SK-N-SH (cell line): Measurements from ENCODE around the gene CRYBA2.

DNA sequence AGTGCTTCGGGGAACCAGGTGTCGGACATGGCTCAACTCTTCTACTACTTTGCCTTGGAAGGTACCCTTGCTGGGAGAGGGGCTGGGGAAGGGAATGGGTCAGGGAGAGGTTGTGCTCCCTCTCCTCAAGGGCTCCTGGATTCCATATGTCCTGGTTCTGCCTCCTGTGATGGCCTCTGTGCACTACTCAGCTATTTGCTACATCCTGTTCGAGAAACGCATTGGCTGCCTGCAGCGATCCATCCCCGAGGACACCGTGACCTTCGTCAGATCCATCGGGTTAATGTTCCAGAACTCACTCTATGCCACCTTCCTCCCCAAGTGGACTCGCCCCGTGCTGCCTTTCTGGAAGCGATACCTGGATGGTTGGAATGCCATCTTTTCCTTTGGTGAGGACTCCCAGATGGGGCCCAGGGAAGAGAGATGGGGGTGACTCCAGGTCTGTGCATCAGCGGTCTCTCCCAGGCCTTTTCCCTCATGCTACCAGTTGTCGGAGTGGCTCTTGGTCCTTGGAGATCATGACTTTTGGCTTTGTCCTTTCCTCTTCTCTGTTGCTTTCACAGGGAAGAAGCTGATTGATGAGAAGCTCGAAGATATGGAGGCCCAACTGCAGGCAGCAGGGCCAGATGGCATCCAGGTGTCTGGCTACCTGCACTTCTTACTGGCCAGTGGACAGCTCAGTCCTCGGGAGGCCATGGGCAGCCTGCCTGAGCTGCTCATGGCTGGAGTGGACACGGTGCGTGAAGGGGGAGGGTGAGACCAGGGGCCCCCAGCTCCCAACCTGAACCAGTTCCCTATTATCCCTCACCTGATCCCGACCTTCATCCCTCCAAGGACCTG lies 30.6 kb downstream of the CYP27A1 start:
- RRBS = no CpG with 5 or more reads among the region's 19 CpGs
CAGE:
- cytosol, long polyA plus RNA = no peak
- long polyA plus RNA = no peak
- nucleus, long polyA plus RNA = no peak

- RRBS = no CpG with 5 or more reads among the region's 2 CpGs
CAGE:
- cytosol, long polyA plus RNA = no peak
- long polyA plus RNA = no peak
- nucleus, long polyA plus RNA = no peak
Observed at GRCh38 chr2:218894940-218895290, 14.3 kb downstream of the WNT10A start.

GRCh38 chr2:218895910-218896817 lies 15.5 kb downstream of the WNT10A start:
- RRBS = no CpG with 5 or more reads among the region's 20 CpGs
CAGE:
- cytosol, long polyA plus RNA = no peak
- long polyA plus RNA = no peak
- nucleus, long polyA plus RNA = no peak

DNA sequence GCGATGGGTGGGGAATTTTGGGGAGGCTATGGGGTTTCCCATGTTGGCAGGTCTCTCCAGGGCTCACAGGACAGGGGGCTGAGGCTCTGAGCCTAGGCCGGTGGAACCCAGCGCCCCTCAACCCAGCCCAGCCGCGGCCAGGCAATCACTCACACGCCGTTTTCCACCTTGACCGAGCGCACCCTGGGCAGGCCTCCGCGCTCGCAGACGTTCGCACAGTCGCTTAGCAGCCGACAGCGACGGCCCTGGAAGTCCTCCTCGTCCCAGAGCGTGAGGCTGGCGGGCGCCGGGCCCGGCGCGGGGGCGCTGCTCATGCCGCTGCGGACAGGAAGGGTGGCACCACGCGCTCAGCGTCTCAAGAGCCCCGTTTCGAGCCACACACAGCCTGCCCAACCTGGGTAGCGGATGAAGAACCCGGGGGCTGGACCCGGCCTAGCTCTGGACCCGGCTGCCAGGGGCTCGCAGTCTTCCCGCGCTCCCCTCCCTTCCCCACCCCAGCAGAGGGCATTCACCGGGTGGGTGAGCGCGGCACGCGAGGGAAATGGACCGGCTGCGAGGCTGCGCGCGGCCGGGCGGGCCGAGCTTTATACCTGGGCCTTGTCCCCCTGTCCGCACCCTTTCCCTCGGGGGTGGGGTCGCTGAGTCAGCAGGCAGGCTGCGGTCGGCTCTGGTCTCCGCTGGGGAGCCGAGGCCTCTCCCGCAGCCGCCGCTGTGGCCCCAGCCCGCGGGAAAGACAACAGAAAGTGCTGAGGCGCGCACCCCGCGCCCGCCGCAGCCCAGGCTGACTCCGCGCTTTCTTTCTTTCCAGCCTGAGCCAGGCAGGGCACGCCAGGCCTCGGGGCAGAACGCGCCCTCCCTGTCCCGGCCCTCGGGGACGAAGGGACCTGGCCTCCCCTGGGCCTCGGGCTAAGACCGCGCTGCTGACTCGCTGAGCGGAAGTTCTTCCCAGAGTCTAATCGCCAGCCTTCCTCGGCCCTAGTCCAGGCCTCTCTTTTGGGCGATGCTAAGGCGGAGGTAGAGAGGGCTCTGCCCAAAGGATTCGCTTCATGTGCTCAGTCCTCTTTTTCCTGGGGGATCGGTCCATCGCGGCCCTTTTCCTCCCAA lies at the start of gene CRYBA2:
CRYBA2 (minus strand) TSS at position 560 of the 1,104 bp plus-strand sequence.
- RRBS = 90% methylated on average over 5 of the region's 94 CpGs
CAGE:
- cytosol, long polyA plus RNA = no peak
- long polyA plus RNA = no peak
- nucleus, long polyA plus RNA = no peak

- RRBS = 5% methylated on average over 17 of the region's 94 CpGs
CAGE:
- cytosol, long polyA plus RNA = no peak
- long polyA plus RNA = no peak
- nucleus, long polyA plus RNA = no peak
Observed at GRCh38 chr2:219002384-219003581, 9.6 kb upstream of the CRYBA2 start.

DNA sequence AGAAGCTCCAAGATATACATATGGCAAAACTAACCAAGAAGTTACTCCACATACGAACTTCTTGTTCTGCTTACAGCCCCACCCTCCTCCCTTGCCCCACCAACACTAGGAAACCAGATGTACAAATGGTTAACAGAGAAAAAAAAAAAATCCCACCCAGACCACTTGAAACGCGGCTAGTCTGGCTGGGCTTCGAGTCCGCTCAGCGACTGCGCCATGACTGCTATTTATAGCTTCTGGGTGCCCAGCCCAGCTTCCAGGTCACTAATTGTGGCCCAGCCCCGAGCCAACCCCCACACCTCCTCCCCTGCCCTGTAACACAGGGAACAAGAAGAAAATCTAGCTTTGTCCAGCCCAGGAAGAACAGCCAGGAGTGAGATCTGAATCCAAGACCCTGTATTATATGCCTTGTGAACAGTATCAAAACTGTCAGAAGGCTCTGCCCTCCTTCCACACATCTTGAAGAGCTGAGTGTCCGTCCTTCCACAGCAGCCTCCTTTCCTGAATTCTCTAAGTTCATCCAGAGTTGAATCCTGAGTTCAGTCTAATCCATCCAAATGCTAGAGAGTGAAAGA lies 47.2 kb upstream of the IHH start:
- RRBS = no CpG with 5 or more reads among the region's 9 CpGs
CAGE:
- cytosol, long polyA plus RNA = no peak
- long polyA plus RNA = no peak
- nucleus, long polyA plus RNA = no peak

GRCh38 chr2:219174667-219175157 lies 2.0 kb downstream of the CNPPD1 start:
- RRBS = no CpG with 5 or more reads among the region's 8 CpGs
CAGE:
- cytosol, long polyA plus RNA = no peak
- long polyA plus RNA = no peak
- nucleus, long polyA plus RNA = no peak

DNA sequence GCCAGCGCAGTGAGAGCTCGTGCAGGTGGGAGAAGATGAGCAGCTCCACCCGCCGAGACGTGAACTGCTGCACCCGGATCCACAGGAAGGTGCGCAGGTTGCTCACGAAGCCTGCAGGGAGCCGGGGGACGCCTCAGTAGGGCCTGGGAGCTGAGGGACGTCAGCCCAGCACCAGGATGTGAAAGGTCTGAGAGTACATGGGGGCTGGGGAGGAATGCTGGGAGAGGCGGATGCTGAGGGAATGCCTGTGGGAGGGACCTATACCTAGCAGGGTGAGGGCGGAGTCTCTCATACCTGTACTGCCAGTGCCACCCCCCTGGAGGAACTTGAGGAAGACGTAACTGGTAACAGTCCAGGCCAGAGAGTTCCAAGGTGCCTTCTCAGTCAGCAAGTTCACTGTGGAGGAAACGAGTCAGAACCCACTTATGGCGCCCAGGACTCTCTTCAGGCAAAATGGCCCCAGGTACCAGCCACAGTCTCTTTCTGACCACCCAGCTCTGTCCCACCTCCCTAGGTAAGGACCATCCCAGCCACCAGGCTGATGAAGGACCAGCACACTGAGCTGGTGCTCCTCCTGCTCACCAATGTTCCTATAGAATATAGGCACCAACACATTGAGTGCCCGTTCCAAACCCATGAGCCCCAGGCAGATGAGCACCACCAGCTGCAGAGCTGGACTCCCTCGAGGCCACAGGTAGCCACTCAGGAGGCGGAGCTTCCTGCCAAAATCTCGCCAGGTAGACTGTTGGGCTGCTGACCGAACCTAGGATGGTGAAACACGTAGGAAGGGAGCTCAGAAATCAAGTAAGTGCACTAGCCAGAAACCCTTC lies 2.5 kb downstream of the ABCB6 start:
- RRBS = 97% methylated on average over 4 of the region's 22 CpGs
CAGE:
- cytosol, long polyA plus RNA = no peak
- long polyA plus RNA = no peak
- nucleus, long polyA plus RNA = no peak

GRCh38 chr2:219408552-219409131 lies 9.5 kb upstream of the DES start:
- RRBS = no CpG with 5 or more reads among the region's 9 CpGs
CAGE:
- cytosol, long polyA plus RNA = no peak
- long polyA plus RNA = no peak
- nucleus, long polyA plus RNA = no peak

- RRBS = 92% methylated on average over 30 of the region's 53 CpGs
CAGE:
- cytosol, long polyA plus RNA = no peak
- long polyA plus RNA = no peak
- nucleus, long polyA plus RNA = no peak
Observed at GRCh38 chr2:219435012-219435627, 477 bp downstream of the SPEG start.

GRCh38 chr2:219439486-219440089 lies 4.9 kb downstream of the SPEG start:
- RRBS = no CpG with 5 or more reads among the region's 8 CpGs
CAGE:
- cytosol, long polyA plus RNA = no peak
- long polyA plus RNA = no peak
- nucleus, long polyA plus RNA = no peak

DNA sequence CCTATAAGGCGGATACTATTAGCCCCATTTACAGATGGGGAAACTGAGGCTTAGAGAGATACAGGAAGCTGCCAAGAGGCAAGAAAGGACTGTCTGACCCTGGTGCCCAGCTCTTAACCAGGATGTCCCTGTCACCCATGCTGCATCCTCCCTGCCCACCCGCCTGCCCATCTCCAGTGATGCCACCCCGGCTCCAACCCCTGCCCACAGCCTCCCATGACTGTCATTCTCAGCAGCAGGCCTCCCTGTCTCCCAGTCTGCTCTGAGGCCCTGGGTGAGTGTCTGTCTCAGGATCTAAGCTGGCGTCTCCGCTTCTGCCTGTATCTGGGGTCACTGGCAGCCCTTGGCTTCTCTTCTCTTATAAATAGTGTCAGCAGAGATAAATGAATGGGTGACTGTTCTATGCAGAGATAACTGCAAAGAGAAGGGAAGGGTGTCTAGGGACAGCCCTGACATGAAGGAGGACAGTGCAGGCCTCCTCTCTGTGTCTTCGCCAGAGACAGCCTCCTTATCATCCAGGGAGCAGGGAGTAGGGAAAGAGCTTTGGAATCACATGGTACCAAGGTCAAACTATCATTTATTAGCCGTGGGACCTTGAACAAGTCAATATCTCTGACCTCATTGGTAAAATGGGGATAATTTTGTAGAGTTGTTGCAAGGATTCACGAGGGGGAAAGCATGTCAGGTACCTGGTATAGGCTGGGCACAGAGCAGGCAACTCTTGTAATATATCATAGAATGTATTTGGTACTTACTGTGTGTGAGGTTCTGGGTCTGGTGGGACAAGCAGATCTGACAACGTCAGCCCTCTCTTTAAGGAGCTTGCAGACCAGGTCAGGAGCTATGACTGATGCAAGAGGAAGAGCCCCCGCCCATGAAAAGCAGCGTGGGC lies 25.5 kb upstream of the SPEGNB start:
- RRBS = no CpG with 5 or more reads among the region's 11 CpGs
CAGE:
- cytosol, long polyA plus RNA = no peak
- long polyA plus RNA = no peak
- nucleus, long polyA plus RNA = no peak

GRCh38 chr2:219484549-219485405 lies 11.2 kb upstream of the SPEGNB start:
- RRBS = 83% methylated on average over 11 of the region's 76 CpGs
CAGE:
- cytosol, long polyA plus RNA = no peak
- long polyA plus RNA = no peak
- nucleus, long polyA plus RNA = no peak

- RRBS = 79% methylated on average over 18 of the region's 53 CpGs
CAGE:
- cytosol, long polyA plus RNA = no peak
- long polyA plus RNA = no peak
- nucleus, long polyA plus RNA = no peak
Observed at GRCh38 chr2:219522730-219523426, 8.6 kb downstream of the ASIC4 start.

DNA sequence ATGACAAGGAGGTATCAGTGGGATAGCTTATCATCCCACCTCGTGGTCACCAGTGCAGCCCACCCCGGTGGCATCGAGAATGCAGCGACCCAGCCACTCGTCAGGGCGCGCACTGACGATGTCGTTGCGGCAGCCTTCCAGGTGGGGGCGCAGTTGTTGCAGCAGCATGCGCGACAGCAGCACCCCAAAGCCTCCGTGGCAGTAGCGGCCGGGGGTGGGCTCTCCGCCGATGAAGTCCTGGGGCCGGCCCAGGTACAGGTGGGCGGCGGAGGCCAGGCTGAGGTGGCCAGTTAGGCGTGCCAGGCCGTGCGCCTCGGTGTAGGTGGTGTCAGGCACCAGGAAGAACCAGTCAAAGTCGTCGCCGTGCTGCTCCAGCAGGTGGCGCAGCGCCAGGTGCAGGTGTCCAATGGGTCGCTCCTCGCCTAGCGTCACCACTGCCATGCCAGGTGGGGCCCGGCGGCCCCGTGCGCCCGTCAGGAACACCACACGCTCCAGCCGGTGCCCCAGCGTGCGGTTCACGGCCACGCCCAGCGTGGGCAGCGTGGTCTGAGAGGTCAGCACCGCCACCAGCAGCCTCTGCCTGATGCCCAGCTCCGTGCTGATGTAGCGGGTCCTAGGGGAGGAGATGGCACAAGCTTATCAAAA lies 1.9 kb downstream of the CHPF start:
- RRBS = 3% methylated on average over 7 of the region's 49 CpGs
CAGE:
- cytosol, long polyA plus RNA = no peak
- long polyA plus RNA = no peak
- nucleus, long polyA plus RNA = no peak

GRCh38 chr2:219566703-219567214 lies 4.6 kb downstream of the OBSL1 start:
- RRBS = no CpG with 5 or more reads among the region's 16 CpGs
CAGE:
- cytosol, long polyA plus RNA = no peak
- long polyA plus RNA = no peak
- nucleus, long polyA plus RNA = no peak

DNA sequence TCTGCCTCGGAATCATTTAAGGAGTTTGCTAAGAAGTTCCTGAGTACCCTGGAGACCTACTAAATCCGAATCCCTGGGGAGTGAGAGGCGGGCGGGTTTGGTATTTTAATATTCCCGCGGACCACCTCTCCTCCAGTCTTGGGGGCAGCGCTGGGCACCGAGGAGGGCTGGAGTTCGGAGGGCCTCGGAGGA lies 1.5 kb downstream of the OBSL1 start:
- RRBS = no CpG with 5 or more reads among the region's 10 CpGs
CAGE:
- cytosol, long polyA plus RNA = no peak
- long polyA plus RNA = no peak
- nucleus, long polyA plus RNA = no peak

GRCh38 chr2:219576414-219577555 lies 4.7 kb downstream of the INHA start:
- RRBS = no CpG with 5 or more reads among the region's 18 CpGs
CAGE:
- cytosol, long polyA plus RNA = no peak
- long polyA plus RNA = no peak
- nucleus, long polyA plus RNA = no peak

DNA sequence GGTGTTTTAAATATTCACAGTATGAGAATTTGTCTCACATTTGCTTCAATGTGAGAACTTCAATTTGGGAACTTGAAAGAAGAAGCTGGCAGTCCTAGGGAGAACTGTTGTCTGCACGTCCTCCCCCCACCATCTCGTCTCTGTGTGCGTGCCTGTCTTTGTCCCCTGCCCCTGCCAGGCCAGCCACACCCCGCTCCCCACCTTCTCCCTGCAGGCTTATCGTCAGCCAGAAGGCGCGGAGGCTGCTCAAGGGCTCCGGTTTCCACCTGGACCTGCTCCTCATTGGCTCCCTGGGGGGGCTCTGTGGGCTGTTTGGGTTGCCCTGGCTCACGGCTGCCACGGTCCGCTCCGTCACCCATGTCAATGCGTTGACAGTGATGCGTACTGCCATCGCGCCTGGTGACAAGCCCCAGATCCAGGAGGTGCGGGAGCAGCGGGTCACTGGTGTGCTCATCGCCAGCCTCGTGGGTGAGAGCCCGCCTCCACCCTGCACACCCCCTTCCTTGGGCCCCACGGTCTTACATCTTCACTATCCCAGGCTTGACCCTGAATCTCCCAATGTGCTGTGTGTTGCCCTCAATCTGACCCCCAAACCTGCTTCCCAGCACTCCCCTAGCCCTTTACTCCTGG lies 12.0 kb downstream of the SLC4A3 start:
- RRBS = no CpG with 5 or more reads among the region's 22 CpGs
CAGE:
- cytosol, long polyA plus RNA = no peak
- long polyA plus RNA = no peak
- nucleus, long polyA plus RNA = no peak

DNA sequence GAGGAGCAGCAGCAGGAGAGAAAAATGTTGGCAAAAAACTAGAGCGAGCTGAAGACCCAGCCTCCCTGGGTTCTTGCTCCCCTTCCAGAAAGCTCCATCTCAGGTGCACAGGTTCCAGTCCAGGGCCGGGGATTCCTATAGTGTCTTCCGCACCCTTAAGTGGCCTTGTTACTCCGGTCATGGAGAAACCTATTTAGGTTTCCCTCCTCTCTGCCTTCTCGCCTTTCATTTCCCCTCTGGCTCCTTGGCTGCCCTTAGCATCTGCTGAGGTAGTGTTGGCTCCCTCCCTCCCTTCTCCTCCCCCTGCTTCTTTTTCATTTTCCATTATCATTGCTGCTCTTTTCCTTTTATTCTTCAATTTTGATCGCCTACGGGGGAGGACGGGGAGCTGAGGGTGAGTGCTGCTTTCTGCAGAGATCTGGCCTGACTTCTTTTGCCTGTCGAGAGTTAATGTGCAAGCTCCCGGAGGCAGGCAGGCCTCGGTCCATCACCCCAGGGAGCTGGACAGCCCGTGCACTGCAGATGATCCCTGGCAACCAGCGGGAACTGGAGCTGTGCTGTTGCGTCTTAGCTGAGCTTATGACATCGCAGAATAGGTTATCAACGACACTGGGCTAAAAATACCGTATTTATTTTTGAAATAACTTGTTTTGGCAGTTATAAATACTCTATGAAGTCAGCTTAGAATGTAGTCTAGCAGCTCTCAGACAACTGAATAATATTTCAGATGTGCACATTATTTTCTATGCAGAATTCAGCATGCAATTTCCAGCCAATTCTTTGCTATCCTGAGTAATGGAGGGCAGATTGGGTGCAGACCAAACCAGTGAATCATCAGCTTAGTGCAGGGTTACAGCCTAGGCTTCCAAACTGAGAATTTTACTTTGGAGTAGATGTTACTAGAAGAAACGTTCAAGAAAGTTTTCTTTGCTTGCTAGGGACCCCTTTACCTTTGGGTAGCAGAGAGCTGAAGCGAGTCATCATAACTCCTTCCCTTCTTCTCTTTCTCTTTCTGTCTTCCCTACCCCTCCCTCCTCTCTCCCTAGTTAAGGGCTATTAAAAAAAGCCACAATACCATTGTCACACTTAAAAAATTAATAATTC lies 141.9 kb downstream of the SLC4A3 start:
- RRBS = 63% methylated on average over 3 of the region's 19 CpGs
CAGE:
- cytosol, long polyA plus RNA = no peak
- long polyA plus RNA = no peak
- nucleus, long polyA plus RNA = no peak